Karpas-422 (cell line): Measurements from ENCODE around the gene NF2.

DNA sequence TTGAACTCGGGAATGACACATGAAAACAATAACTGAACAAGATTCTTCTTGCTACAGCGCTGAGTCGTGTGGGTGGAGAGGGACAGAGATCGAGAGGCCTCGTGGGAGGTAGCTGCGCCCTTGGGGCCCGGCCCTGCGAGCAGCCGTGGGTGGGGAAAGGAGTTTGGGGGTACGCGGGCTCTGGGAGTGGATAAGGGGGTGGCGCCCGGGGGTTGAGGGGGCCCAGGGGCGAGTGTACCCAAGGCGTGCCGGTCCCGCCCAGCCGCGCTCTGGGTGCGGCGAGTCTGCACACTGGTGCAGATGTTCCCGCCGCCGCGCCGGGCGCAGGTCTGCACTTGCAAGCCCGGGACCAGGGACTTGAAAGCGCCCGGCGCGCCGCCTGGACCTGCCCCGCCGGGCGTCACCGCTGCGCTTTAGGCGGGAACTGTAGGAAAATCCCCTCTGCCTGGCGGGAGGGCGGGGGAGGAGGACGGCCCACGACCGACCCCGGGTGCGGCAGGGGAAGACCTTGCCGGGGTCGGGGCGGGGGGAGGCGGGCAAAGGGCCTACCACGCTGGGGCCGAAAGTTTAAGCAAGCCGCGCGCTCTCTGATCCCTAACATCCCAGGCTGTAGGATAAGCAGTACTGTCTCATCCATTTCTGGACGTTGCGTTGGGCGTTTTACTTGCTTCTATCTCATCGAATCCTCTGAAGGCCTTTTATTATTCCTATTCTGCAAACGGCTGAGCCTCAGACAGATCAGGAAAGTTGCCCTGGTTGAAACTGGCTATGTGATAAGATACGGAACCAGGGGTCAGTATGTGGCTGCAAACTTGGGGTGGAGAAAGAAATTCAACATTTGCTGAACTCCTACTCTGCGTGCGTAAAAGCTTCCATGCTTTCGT lies 1.3 kb upstream of the KREMEN1 start:
- PRO-cap = no peak
- RAMPAGE, long total RNA = no peak

DNA sequence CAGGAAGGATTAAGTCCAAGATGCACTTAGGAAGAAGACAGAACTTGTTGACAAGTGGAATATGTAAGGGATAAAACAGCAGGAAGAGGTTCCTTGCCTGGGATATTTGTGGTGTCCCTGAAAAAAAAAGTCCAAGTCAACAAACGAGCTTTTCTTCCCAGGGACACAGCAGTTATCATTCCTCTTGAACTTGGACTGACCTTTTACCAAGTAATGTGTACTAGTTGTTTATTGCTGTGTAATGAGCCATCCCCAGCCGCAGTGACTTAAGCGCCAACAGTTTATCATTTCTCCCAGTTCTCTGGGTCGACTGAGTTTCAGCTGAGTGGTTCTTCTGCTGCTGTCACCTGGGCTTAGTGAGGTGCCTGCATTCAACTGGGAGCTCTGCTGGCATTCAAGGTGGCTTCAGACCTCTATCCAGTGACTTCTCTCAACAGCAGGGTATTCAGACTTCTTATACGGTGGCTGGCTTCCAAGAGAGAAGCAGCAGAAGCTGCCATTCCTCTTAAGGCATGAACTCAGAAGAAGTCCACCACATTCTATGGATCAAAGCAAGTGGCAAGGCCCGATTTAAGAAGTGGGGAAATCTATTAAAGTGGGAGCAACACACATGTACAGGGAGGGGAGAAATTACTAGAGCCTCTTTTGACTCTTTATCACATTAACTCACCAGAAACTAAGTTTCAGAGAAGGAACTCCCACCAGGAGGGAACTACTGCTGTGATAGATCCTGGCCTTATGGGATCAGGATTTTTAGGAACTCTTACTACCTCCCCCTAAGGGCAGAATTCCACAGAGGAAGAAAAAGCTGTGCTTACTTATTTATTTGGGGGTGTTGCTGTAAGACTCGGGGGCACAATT lies 37.2 kb downstream of the KREMEN1 start:
- PRO-cap = no peak
- RAMPAGE, long total RNA = no peak

DNA sequence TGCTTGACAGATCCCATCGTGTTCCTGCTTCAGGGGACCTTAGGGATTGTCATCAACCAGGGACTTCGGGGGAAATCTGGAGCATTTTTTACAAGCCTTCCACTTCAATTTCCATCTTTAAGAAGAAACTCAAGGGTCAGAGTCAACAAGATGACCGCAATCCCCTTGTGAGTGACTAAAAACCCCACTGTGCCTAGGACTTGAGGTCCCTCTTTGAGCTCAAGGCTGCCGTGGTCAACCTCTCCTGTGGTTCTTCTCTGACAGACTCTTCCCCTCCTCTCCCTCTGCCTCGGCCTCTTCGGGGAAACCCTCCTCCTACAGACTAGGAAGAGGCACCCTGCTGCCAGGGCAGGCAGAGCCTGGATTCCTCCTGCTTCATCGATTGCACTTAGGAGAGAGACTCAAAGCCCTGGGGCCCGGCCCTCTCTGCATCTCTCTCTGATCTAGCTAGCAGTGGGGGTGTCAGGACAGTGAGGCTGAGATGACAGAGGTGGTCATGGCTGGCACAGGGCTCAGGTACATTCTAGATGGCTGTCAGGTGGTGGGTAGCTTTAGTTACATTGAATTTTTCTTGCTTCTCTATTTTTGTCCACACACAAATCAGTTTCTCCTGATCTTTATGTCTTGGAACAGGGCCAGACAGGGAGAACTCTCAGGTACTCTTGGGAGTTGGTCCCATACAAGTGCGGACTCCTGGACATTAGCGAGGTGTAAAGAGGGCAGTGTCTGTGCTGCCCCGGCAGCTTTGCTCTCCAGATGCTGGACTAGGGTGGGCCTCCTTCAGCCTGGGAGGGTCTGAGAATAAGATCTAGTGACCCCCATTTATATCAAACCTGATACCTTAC lies 63.5 kb upstream of the EMID1 start:
- PRO-cap = no peak
- RAMPAGE, long total RNA = no peak

DNA sequence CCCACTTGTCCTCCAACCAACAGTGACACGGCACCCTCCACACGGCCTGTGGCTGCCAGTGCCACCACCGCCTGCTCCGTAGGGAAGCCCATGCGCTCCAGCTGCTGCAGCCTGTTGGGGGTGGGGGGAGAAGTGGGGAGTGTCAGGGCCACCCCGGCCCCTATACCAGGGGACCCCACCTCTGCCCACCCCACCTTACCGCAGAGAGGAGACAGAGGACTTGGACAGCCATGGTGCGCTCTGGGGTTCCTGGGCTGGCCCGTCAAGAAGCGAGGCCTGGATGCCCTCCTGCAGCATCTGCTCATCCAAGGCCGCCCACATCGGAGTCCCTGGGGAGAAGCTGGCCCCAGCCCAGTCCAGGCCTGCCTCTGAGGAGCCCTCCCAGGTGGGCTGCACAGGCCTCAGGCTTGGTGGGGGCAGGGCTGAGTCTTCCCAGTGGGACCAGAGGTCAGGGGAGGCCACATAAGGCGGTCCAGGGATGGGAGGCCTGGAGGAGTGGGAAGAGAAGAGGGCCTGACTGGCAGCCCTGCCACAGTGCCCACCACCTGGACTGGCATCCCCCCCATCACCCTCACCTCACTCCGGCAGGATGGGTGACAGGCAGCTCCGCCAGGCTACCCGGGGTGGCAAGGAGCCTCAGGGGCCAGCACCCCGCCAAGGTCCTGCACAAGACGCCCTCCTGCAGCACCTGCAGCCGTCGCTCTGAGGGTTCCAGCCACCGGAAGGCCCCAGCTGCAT lies 7.5 kb downstream of the RHBDD3 start:
- PRO-cap = no peak
- RAMPAGE, long total RNA = no peak

DNA sequence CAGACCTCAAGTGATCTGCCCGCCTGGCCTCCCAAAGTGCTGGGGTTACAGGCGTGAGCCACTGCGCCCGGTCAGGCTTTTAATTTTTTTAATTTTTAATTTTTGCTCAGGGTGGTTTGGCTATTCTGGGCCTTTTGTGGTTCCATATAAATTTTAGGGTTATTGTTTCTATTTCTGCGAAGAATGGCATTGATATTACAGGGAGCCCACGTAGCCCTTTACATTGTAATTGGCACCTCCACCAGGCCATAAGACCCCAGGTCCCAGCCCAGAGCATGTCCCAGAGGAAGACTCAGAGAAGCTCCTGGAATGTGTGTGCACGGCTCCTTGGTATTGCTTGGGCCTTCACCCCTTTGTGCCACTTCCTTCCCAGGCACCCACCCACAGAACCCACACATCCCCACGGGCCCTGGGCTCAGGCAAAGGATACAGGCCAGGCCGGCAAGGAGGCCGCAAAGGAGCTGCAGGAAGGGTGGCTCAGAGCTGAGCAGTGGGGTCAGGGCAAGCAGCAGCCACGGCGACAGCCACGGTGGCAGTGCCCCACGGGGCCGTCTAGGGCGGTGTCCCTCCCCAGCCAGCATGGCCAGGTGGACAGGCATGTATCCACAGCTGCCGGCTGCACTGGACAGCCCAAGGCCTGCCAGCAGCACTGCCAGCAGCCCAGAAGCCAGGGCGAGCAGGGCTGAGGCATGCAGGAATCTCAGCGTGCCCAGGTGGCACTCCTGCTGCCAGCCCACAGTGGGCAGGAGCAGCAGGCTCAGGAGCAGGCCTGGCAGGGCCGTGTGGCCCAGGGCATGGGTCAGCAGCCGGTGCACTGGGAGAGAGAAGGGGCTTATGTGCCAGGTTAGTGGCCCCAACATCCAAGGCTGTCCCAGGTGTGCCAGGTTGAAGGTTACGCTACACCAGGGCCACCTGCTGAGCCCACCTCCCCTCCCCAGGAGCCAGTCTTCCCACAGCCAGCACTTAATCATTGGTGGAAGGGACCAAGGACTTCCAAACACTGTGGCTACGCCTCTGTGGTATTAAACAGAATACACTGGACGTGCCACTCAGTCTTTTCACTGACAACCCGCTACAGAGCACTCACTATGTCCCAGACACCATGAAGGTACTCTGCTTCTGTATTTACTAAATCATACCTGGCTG lies 4.0 kb downstream of the RHBDD3 start:
- PRO-cap = no peak
- RAMPAGE, long total RNA = no peak

DNA sequence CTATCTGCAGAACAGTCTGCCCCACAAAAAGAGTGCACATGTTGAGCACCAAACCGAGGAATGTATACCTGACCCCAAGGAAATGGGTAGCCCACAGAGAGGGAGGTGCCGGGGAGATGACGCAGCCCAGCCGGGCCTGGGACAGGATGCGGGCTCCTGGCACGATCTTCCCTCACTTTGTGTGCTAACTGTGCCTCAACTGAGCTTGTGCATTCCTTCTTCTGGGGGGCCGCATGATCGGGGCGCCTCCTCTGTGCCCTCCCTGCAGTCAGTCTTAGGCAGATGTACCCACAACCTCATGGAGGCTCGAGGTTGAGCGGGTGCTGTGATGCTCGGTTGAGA lies 2.3 kb downstream of the GAS2L1 start:
- PRO-cap = no peak
- RAMPAGE, long total RNA = no peak

DNA sequence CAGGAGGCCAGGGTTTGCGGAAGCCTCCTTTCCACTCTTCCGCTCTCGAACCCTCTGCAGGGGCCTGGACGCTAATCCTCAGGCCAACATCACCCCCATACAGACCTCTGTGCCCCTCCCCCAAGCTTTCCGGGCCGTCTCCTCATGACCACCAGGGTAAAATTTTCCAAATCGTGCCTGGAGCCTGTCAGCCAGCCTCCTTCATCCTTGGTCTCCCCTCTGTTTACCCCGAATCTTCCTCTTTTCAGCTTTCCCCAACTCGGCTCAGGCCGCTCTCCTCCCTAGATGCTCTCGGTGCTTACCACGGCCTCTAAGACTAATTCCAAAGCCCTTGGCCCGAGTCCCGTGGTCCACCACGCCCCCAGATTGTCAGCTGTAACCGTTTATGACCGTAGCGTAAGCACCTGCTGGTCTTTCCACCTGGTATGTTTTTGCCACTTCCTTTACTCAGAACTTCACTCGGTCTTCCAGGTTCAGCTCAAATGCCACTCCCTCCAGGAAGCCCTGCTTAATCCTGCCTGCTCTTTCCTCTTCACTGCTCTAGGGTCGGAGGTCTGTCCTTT lies 1.4 kb downstream of the RASL10A start:
- PRO-cap = no peak
- RAMPAGE, long total RNA = no peak

DNA sequence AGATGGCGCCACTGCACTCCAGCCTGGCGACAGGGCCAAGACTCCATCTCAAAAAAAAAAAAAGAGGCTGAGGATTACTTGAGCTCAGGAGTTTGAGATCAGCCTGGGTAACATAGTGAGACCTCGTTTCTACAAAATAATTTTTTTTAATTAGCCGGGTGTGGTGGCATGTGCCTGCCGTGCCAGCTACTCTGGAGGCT lies 24.9 kb downstream of the AP1B1 start:
- PRO-cap = no peak
- RAMPAGE, long total RNA = no peak

DNA sequence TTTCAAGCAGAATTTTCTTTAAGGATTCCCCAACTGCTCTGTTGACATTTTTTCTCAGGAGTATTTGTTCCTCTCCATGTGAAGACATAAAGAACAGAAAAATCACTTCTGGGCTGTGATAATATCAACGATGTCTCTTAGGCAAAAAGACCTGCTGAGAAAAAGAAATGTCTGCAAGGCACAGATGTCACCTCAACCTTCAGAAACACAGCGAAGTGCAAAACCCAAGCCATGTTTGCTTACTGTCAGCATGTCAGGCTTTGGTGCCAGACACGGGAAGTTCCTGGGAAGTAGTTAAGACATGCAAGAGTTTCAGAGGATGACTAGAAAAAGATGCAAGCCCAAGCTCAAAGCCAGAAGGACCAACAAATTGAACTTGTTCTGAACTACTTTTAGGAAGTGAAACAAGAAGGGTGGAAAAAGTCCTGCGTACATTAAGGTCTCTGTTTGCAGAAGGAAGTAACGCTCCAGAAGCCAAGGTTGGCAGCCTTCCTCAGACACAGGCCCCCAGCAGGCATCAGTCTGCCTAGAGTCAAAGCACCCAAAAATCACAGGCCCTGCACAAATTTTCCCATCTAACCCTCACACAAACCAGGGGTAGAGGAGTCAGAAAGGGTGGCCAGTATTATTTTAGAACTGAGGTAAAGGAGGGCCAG lies 2.7 kb downstream of the AP1B1 start:
- PRO-cap = bidirectional peak, plus-strand start at position 470 of the sequence, minus-strand start at position 352 of the sequence
- RAMPAGE, long total RNA = no peak

GRCh38 chr22:29603451-29604381 lies at the start of gene NF2:
Gene NF2 (plus strand): TSS chr22:29603633.
- PRO-cap = bidirectional peak, plus-strand start at chr22:29603566, minus-strand start at chr22:29603285; bidirectional peak, plus-strand start at chr22:29604132, minus-strand start at chr22:29604029
- RAMPAGE, long total RNA = no peak

GRCh38 chr22:29690642-29691025 lies 29.2 kb upstream of the CABP7 start:
- PRO-cap = no peak
- RAMPAGE, long total RNA = no peak

DNA sequence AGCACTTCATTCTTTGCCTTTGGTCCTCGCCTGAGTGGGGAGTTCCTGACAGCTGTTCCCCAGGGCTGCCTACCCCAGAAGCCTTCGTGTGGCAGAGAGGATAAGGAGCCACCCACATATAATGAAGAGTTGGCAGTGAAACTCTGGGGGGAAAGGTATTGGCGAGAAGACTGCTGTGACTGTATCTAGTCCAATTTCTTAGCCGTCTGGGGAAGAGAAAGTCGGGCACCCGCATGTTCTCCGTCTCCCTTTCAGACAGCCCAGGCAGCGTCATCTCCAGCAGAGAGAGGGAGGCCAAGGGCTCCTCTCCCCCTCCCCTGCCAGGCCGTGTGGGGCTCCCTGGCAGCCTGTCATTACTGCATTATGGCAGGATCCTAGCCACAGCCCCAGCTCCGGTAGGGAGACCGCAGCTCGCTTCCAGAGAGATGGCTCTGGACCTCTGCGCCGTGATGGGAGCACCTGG lies 19.3 kb upstream of the CABP7 start:
- PRO-cap = no peak
- RAMPAGE, long total RNA = no peak

DNA sequence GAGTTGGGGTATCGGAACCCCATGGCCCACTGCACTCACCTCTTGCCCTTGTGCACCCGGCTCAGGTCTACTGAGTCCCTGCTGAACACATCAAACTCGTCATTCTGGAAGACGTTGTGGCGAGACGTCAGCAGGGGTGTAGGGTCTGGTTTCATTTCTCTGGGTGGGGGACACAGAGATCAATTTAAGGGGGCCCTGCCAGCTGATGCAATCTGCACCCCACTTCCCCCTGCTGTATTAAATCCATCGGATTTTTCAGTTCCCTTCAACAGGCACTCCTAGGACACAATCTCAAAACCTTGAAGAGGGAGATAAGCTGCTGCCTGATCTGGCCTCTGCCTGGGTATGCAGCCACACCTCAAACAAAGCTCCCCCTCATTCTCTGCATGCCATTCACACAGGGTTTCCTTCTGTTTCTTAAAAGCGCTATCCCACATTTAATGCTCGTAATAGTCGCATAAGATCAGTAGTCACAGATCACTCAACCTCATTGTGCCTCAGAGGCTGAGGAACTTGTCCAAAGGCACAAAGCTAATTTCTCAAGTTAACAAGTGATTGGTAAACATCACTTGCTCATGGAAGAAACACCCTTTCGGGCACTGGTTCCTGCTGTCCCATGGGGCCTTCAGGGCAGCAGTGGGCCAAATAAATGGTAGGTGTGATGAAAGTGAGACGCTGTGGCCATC lies 33.9 kb downstream of the UQCR10 start:
- PRO-cap = no peak
- RAMPAGE, long total RNA = no peak

GRCh38 chr22:29910442-29910950 lies 27.5 kb downstream of the MTMR3 start:
- PRO-cap = no peak
- RAMPAGE, long total RNA = no peak

GRCh38 chr22:30002709-30003542 lies 77.3 kb upstream of the HORMAD2 start:
- PRO-cap = no peak
- RAMPAGE, long total RNA = no peak

- PRO-cap = no peak
- RAMPAGE, long total RNA = no peak
Measured at GRCh38 chr22:30196701-30197296, 49.8 kb downstream of the LIF start.

GRCh38 chr22:30206644-30207614 lies 39.6 kb downstream of the LIF start:
- PRO-cap = no peak
- RAMPAGE, long total RNA = no peak

GRCh38 chr22:30212385-30212876 lies 34.1 kb downstream of the LIF start:
- PRO-cap = no peak
- RAMPAGE, long total RNA = no peak

GRCh38 chr22:30226110-30226854 lies 20.3 kb downstream of the LIF start:
- PRO-cap = no peak
- RAMPAGE, long total RNA = no peak

DNA sequence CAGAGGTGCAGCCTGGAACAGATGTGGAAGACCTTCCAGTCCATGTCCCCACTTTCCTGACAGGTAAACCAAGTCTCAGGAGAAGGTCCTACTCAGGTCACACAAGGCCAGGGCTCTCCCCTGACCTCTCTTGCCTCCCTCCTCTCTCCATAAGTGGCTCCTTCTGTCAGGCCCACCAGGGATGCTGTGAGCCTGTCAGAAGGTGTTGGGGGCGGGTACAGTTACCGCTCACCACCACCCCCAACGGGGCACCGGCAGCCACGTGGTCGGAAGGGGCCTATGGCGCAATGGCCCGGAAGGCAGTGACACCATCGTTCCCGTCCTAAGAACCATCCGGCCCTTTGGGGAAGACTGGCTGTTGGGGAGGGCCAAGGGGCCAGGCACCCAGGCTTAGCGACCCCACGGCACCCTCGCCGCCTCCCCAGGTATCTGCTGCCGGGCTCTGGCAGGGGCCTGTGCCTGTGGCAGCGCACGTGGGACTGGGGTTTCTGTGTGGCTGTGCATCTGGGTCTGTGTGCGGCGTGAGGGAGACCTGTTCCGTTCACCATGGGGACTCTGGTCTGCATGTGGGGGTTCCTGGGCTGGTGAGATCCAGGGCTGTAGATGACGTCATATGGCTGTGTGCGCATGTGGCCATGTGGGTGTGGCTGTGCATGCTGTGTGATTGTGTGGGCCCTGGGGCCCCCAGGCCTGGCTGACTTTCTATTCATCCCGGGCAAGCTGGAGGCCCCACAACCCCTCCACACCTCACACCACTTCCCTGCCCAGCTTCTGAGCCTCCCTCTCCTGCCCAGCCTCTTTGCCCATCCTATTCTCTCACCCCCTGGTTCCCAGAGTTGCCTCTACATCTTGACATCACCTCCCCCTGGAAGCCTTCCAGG lies 734 bp downstream of the OSM start:
- PRO-cap = bidirectional peak, plus-strand start at position 305 of the sequence, minus-strand start at position 155 of the sequence
- RAMPAGE, long total RNA = no peak